ENCODE measurements around a stretch of chr20.

- PRO-cap: no peak
- RRBS: no CpG with 5 or more reads among the region's 7 CpGs
These were observed 3.4 kb downstream of the OSBPL2 start for GRCh38 chr20:62241677-62242114.

DNA sequence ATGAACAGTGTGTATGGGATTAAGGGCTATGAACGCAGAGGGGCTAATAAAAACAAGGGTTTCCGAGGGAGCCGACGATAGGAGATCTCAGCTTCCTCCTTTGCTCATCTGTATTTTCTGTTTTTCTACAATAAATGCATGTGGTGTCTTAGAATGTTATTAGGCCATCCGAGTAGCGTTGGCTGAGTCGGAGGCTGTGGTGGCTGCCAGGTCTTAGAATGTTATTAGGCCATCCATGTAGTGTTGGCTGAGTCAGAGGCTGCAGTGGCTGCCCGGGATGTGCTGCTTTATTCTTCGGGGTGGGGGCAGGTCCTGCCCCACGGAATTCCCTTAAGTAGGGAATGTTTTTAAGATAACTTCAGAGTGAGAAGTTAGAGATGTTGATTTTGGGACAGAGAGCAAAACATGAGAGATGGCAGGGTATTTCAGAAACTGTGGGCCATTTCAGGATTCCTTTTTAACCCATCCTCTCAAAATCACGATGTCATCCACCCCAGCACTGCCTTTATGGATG lies 20.2 kb downstream of the OSBPL2 start:
- PRO-cap: no peak
- RRBS: no CpG with 5 or more reads among the region's 11 CpGs

- PRO-cap: no peak
- RRBS: no CpG with 5 or more reads among the region's 4 CpGs
These were observed 17.5 kb downstream of the LAMA5 start for GRCh38 chr20:62349582-62349950.

DNA sequence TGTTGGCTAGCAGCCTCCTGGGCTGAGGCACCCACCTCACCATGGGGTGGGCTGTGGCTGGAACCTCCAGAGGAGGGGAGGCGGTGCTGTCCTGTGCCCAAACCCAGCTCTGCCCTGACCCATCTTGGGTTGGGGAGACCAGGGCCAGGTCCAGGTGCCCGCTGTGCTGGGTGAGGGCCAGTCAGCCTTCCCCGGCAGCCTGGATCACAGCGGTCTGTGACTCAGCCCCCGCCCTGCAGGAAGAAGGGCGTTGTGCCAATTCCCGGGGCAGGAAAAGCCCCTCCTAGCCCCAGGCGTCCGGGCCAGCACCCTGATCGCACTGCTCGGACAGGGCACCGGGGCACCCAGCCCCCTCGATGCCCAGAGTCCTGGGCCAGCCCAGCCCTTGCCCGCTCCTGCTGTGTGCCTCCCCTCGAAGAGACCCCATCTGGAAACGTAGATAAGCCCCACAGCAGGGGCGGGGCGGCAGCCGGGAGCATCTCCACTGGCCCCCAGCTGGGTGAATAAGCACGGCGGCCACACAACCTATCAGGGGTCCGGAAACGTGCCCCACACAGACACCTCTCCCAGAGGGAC lies 10.0 kb downstream of the LAMA5 start:
- PRO-cap: no peak
- RRBS: 95% methylated on average over 15 of the region's 23 CpGs

DNA sequence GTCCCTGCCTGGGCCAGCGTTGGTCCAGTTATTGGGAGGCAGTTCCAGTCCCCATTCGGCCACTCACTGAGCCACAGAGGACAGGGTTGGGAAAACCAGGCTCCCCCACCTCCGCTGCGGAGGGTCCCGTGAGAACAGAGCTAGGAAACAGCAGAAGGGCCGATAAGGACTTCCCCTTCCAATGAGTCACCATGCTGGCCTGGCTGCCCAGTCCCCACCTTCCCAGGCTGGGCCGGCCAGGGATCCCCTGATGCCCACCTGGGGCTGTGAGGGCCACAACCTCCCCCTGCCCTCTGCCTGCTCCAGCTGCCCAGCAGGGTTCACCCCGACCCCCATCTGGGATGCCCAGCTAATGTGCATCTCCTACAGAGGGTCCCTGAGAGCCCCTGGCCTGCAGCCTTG lies 2.7 kb downstream of the LAMA5 start:
- PRO-cap: no peak
- RRBS: no CpG with 5 or more reads among the region's 8 CpGs

- PRO-cap: unidirectional peak, minus-strand start at chr20:62376523
- RRBS: 92% methylated on average over 3 of the region's 24 CpGs
These were observed 9.3 kb upstream of the LAMA5 start for GRCh38 chr20:62376248-62377061.

DNA sequence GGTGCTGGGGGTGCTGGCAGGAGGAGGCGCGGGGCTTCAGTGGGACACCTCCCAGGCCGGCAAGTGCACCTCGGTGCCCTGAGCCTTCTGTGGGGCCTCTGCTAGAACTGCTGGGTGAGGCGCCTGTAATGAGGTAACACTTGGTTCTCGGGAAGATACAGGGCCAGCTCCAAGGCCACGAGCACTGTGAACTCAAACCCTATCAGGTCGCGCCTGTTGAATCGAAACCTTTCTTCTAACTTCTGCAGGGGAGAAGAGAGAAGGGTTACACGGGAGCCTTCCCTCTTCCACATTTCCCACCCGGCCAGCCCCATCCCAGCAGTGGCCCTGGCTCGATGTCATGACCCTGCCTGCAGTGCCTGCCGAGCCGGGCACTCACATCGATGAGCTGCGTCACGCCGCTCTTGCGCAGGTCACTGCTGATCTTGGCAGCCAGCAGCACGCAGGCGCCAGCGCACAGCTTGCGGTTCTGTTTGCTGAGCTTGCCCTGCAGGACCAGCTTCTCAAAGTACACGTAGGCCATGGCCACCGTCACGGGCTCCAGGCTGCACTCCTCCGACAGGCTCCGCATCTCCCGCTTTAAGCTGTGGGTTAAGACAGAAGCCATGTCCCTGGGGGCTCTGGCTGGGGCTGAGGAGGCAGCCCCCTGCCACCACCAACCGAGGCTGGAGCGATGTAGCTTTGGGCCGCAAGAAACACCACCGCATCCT lies 4.1 kb downstream of the RPS21 start:
- PRO-cap: no peak
- RRBS: 97% methylated on average over 4 of the region's 34 CpGs

DNA sequence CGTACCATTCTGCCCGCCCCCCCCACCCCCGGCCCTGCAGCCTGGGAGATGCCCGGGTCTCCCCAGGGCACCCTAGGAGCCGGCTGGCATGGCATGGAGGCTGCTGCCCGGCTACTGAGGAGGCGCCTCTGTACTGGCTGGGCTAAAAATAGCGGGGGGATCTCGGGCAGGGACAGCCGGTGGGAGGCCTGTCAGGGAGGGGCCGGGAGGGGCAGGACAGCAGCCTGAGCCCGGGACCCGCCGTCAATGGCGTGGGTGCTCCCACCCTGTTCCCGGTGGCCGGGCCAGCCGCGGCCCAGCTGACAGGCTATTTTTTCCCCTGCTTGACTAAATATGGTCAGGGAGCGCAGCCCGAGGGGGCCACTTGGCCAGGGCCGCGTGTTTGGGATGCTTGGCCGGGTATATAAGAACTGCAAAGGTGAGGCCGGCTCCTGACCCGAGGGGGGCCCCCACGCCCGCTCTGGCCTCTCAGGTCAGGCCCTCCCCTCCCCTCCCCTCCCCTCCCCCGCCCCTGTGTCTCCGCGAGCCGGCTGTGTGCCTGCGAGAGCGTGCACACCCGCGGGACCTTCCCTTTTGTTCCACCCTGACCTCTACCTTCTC lies 74.3 kb upstream of the GATA5 start:
- PRO-cap: no peak
- RRBS: 53% methylated on average over 25 of the region's 36 CpGs

- PRO-cap: no peak
- RRBS: no CpG with 5 or more reads among the region's 10 CpGs
These were observed 72.3 kb upstream of the SLCO4A1 start for GRCh38 chr20:62570043-62570396.

- PRO-cap: no peak
- RRBS: no CpG with 5 or more reads among the region's 15 CpGs
These were observed 67.5 kb upstream of the SLCO4A1 start for GRCh38 chr20:62574787-62575129.

GRCh38 chr20:62644760-62645650 lies 2.7 kb downstream of the SLCO4A1 start:
- PRO-cap: no peak
- RRBS: no CpG with 5 or more reads among the region's 17 CpGs

- PRO-cap: no peak
- RRBS: 84% methylated on average over 6 of the region's 41 CpGs
These were observed 32.7 kb downstream of the SLCO4A1 start for GRCh38 chr20:62674632-62675746.

DNA sequence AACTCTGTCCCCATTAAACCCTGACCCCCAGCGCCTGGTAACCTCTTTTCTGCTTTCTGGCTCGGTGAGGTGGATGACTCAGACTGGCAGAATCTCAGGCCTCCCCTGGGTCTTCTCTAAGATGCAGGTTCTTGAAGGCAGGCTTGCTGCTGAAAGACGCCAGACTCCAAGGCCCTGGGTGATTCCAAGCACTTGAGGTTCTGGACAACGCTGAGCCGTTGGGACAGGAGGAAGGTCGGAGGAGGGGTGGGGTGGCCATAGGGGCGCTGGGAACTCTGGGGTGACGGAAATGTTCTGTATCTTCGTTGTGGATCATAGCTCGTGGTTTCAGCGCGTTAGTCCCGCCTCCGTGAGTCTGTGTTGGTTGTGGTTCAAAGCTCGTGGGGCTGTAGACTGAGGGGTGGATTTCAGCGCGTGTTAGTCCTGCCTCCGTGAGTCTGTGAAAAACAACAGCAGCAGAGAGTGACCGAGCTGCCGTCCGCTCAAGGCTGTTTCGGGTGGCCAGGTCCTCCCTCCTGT lies 7.6 kb downstream of the NTSR1 start:
- PRO-cap: no peak
- RRBS: no CpG with 5 or more reads among the region's 22 CpGs

- PRO-cap: no peak
- RRBS: 72% methylated on average over 8 of the region's 16 CpGs
These were observed 27.8 kb upstream of the MRGBP start for GRCh38 chr20:62768400-62769017.

DNA sequence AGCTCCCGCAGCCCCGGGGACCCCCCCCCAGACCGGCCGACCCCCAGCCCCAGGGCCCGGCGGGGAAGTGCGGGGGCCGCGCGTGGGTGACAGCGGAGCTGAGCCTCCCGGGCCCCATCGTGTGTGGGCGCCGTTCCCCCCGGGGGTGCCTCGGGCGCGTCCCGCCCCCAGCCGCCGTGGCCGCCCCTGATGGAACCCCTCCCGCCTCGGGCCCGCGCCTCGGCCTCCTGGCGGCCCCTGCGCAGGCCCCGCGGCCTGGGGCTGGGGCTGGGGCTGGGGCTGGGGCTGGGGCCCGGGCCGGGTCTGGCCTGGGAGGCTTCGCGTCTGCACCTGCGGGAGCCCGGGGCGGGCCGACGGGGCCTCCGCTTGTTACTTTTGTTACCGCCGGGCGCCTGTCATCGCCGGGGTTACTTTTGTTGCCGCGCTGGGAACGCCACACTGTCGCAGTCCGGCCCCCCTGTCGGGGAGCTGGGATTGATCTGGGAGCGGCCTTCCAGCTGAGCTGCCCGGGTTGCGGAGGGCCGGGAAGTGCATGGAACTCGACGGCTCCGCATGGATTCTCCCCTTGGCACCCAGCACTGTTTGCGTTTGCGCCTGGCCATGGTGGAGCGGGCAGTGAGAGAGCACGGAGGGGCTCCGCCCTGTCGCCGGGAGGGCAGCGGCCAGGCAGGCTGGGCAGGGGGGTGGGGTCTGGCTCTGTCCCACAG lies 656 bp downstream of the OGFR start:
- PRO-cap: bidirectional peak, plus-strand start at position 436 of the sequence, minus-strand start at position 352 of the sequence
- RRBS: 5% methylated on average over 37 of the region's 68 CpGs

DNA sequence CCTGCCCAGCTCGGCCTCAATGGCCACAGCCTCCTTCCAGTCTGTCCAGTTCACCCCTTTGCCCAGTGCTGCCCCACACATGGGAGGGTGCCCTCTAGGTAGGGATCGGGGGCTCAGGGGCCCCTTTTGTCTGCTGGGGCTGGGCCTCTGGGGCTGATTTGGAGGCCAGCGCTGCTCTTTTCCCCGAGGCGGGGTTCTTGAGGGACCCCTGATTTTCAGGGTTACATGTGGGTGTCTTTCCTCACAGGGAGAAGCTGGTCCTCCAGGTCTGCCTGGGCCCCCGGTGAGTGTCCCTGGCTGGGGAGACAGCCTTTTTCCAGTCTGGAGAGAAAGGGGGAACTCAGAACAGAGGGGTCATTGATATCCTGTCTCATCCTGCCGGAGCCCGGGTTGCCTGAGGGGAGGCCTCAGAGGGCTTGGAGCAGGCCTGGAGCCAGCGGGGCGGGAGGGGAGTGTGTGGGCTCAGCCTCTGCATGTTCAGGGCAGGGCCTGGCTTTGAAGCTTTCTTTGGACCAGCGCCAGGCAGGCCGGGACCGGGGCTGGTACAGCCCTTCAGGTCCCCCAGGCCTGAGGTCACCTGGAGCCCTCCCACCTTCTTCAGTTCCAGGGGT lies 1.5 kb downstream of the COL9A3 start:
- PRO-cap: no peak
- RRBS: 89% methylated on average over 2 of the region's 13 CpGs

DNA sequence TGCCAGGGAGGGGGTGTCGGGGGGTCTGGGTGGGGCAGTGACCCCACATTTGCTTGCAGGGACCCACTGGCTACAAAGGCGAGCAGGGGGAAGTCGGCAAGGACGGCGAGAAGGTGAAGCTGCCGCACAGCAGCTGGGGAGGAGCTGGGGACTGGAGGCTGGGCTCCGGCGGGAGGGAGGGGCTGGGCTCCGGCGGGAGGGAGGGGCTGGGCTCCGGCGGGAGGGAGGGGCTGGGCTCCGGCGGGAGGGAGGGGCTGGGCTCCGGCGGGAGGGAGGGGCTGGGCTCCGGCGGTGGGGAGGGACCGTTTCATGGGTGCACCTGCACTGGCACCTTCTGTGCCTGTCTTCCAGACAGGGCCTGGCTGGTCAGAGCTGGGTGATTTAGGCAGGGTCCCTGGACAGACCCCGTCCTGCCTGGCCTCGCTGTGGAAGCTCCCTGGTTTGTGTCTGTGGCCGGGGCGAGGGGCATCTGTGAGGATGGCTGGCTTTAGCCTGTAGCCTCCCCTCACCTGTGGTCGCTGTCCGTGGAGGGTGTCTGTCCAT lies 8.1 kb downstream of the COL9A3 start:
- PRO-cap: no peak
- RRBS: 93% methylated on average over 3 of the region's 25 CpGs

GRCh38 chr20:62835941-62836810 lies 19.3 kb downstream of the COL9A3 start:
- PRO-cap: no peak
- RRBS: 61% methylated on average over 2 of the region's 50 CpGs

GRCh38 chr20:62892469-62893240 lies 31.0 kb upstream of the TCFL5 start:
- PRO-cap: no peak
- RRBS: no CpG with 5 or more reads among the region's 20 CpGs

DNA sequence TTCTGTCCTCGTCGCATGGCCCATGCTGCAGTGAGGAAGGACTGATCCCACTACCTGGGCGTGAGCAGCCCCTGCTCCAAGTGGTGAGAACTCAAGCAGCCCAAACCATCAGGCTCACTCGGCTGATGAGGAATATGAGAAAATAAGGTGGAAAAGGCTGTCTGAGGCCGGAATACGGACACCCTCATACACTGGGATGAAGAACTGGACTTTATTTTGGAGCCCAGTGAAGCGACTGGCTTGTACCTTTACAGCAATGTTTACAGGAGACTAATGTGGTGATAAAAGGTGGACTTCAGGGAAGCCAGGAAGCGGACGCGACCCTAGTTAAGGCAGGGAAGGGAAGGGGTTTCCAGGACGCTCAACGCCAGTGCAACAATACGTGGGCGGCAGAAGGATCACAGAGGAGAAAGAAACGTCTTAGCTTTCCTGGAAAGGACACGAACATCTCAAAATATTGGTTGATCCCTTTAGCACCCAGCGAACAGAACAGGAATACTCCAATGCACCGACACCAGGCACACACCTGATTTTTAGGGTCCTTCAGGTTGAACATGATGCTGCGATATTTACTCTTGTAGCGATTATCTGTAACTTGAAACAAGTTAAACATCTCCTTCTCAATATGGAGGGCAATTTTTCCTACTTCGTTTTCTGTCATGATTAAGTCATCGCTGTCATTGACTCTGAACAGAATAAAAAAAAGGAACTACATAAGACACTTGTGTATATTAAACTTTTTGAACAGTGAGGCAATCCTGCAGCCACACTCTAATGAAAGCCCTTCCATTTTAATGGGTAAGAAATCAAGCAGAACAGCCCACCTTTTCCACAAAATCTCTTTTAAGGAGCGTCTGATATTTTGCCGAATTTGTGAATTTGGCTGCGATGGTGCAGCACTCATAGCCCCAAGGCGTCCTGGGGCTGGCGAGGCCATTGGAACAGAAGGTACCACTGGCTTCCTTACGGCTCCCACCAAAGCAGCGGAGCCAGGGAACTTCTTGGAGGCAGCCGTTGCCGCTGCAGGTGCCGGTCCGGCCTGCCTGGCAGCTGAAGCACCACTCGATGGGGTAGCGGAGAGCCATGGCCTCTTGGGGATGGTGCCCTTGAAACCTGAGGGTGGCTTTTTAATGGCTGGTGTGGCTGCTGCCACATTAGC lies 30.2 kb downstream of the DIDO1 start:
- PRO-cap: no peak
- RRBS: no CpG with 5 or more reads among the region's 35 CpGs

Data from Caco-2 (cell line).